ENCODE measurements around the genes UMOD, CRYM and METTL9.

GRCh38 chr16:19785362-19786294 lies 67.6 kb downstream of the IQCK start:
- PRO-cap, 2 experiments = peak in 1 of 2 experiments; most common minus-strand start chr16:19785616 (in 1)
- RAMPAGE, long total RNA, 5 experiments = no peak in any of the 5 experiments

GRCh38 chr16:19804883-19805485 lies 79.7 kb downstream of the GPRC5B start:
- PRO-cap, 2 experiments = peak in 1 of 2 experiments; most common minus-strand start chr16:19804978 (in 1)
- RAMPAGE, long total RNA, 5 experiments = no peak in any of the 5 experiments

DNA sequence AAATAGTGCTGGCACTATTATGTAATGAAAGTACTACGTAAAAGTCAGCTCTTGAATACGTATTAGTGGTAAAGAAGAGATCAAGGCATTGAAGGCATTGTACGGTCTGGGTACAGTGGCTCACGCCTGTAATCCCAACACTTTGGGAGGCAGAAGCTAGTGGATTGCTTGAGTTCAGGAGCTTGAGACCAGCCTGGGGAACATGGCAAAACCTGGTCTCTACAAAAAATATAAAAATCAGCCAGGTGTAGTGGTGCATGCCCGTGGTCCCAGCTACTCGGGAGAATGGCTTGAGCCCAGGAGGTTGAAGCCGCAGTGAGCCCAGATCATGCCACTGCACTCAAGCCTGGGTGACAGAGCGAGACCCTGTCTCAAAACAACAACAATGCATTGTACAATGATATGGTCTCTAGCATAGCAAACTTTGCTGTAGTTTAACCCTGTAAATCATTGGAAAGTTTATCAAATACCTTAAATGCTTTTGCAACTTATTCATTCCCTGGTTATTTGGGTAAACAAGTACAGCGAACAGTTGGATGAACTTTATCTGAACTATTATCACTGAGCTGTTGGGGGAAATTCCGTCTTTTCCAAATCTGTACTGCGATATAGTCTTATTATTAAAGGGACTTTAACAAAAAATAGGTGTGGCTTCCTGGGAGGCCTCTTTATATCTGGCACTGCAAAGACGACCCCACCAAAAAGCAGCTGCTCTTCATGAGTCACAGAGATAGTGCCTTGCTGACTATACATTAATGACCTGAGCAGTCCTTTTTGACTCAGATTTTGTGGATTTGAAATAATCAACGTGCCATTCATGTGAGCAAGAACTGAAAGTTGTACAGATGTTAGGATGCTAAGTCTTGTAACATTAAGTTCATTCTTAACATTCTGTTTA lies 73.5 kb downstream of the GPRC5B start:
- PRO-cap, 2 experiments = no peak in any of the 2 experiments
- RAMPAGE, long total RNA, 5 experiments = no peak in any of the 5 experiments

DNA sequence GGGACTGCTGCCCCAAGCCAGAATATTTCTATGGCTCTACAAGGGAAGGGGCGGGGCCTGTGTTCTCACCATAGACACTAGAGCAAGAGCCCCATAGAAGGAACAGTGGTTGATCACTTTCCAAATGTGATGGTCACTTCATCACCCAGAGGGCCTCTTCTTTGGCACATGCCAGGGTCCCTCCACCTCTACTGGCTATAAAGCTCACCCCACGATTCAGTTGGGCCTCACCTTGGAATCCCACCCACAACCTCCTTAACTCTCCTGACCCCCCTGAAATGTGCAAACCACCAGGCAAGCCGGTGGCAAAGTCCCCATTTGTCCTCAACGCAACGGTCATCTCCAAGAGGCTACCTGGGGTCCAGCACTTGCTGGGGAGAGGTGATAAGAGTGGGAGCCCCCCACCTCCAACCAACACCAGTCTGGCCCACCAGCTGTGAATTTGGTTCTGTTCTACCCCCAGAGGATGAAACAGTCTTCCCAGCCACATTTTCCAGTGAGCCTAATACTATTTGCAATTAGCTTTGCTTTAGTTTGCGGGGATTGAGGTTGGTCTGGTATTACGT lies 24.8 kb downstream of the GPRC5B start:
- PRO-cap, 2 experiments = no peak in any of the 2 experiments
- RAMPAGE, long total RNA, 5 experiments = no peak in any of the 5 experiments

DNA sequence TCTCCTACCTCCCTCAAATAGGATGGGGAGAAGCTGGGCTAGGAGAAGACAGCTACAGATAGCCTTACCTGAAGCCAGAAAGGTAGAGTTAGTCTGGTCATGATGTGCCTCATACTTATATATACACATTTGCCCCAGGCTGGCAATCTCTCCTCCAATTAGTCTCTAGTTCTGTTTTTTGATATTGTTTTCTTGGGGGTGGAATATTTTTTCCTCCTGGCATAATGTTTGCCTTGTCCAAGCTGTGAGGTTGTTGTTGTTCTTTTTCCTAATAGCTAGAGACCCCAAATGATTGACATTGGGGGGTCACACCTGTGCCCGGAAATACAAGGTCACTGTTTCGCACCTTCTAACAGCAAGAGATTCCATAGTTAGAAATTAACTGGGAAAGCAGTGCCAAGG lies at the start of gene UMOD:
UMOD (minus strand) TSS at position 95 of the 402 bp plus-strand sequence.
- PRO-cap, 2 experiments = no peak in any of the 2 experiments
- RAMPAGE, long total RNA, 5 experiments = no peak in any of the 5 experiments

DNA sequence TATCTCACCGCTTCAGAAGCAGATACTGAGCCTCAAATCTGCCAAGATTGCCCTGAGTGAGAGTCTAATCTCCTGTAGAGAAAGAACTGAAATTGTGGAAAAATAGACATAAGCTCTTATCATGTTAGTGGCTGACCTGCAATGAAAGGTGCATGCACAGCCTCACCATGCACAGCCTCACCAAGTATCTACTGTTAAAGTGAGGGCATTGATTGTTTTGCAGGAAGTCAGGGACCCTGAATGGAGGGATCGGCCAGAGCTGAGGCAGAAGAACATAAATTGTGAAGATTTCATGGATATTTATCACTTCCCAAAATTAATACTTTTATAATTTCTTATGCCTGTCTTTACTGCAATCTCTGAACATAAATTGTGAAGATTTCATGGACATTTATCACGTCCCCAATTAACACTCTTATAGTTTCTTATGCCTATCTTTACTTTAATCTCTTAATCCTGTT lies 1.7 kb downstream of the ACSM2A start:
- PRO-cap, 2 experiments = no peak in any of the 2 experiments
- RAMPAGE, long total RNA, 5 experiments = no peak in any of the 5 experiments

- PRO-cap, 2 experiments = no peak in any of the 2 experiments
- RAMPAGE, long total RNA, 5 experiments = no peak in any of the 5 experiments
Measured at GRCh38 chr16:20673778-20674322, 23.6 kb downstream of the ACSM1 start.

DNA sequence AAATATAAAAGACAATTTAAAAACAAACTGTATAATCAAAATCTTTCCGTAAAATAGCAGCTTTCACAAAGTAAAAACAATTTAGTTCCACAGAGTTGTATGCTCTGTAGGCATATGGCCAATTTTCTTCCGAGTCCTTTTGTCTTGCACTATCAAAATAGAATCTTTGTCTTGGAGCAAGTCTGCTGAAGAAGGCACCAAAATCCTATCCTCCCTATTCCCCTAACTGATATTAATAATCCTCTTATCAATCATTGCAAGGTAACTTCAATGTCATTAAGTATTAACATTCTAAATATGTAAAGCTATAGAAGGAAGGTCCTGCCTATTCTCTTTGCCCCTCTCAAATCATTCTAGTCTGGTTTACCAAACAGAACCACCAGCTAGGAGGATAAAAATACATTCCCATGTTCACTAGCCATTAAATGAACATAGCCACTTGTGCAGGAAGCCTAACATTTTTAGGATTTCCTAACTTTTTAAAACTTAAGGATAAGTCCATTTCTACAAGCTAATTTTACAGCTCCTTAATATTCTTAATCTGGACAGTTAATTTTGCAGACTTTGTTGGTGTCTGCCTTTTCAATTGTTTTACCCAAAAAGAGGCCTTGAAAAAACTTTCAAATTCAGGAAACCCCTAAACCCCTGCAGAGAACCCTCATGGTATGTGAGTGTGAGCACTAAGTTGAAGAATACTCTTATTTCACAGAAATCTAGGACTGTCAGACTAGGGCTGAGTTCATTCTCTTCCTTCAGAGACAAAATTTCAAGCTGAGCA lies 7.3 kb downstream of the THUMPD1 start:
- PRO-cap, 2 experiments = no peak in any of the 2 experiments
- RAMPAGE, long total RNA, 5 experiments = no peak in any of the 5 experiments

DNA sequence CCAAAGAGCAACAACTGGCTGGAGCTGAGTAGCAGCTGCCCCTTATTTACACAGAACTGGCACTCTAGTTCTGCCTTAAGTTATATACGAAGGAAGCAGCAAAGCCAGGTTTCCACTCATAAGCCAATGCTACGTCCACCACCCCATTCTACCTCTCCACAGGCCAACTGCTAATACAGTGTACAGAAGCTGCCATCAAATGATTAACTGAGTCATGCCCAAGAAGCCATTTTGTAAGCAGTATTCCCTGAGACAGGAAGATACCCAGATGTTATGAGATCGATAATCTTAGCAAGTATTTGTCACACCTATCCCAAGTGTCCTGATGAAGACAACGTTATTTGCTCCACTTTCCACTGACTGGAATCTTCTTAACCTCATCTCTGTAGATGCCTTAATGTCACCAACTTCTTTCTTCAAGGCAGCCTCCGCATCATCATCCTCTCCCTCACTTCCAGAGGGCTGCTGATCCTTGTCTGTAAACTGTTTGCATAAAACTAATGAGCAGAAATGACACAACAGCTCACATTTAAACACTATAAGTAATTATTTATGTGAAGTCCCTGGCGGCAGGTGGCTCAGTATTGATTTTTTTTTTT lies 2.9 kb downstream of the THUMPD1 start:
- PRO-cap, 2 experiments = no peak in any of the 2 experiments
- RAMPAGE, long total RNA, 5 experiments = no peak in any of the 5 experiments

DNA sequence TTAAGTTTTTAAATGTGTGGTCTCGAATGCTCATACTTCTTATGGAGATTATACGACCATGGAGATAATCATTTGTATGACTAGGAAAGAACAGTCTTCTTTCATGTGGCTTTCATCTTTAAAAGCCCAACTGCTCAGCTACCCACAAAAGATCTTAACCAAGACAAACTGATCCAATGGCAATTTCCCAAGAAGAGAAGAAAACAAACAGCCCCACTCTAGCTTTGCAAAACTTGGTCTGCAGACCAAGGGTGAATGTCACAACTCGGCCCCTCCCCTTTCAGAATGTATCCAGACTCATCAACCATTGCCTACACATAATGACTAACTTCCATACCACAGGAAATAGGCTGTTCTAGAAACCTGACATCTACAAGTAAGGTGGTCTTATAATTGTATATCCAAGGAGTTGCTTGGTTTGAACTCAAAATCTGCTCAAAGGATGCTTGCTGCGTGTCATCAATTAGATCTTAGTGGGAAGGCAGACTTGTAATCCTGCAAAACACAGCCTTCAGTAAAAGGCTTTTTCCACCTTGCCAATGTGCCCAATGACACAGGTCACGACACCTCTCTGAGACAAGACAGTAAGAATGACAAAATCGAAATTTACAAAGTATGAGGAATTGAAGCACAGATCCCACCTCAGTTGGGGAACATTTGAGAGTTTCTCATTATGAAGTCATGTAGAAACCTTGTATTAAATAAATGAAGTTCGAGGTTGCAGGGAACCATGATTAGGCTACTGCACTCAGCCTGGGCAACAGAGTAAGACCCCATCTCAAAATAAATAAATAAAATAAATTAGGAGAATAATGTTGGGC lies 15.8 kb downstream of the DCUN1D3 start:
- PRO-cap, 2 experiments = no peak in any of the 2 experiments
- RAMPAGE, long total RNA, 5 experiments = no peak in any of the 5 experiments

DNA sequence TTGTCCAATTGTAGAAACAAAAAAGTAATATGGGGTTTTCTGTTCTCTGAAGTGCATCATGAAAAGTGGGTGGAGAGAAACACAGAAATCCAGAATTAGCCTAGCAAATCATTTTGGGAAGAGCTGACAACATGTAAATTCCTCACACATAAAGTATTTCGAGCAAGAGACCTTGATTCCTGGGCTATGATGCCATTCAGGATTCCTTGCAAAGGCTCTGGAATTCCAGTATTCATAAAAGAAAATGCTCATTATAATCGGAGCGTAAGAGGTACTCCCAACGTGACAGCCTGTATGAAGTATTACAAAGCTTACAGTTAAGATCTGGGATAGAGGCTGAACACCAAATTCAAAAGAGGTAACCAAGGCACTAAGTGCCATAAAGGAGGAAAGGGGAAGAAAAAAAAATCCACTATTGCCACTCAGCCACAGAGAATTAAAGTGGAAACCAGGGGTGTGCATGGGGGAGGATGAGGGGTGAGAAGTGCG lies 975 bp downstream of the DCUN1D3 start:
- PRO-cap, 2 experiments = peak in 1 of 2 experiments; most common plus-strand start position 316 of the sequence (in 1)
- RAMPAGE, long total RNA, 5 experiments = no peak in any of the 5 experiments

DNA sequence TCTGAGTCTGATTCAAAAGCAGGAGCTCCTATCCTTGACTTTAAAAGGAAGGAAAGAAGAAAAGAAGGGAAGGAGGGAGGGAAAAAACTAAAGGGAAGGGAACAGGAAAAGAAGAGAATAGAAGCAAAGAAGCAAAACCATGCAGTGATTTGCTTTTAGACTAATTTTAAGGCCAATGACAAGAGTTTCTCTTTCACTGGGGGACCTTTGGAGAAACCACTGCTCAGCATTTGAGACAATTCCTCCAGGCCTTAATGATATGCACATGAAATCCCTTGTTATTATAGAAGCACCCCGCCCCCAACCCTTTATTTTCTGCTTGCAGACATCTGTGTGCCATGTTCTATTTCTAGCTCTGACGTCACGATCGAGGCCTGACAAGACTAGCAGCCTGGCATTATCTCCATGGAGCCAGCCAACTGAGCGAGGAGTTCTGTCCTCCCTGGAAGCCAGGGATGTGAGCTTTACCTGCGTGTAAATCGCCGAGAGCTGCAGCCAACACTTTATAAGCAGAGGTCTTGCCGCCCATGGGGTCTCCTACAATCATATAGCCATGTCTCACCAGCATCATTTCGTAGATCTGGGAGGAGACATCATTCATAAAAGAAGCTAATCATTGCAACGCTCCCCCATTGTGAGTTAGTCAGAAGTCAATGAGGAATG lies 117.0 kb downstream of the DNAH3 start:
- PRO-cap, 2 experiments = no peak in any of the 2 experiments
- RAMPAGE, long total RNA, 5 experiments = no peak in any of the 5 experiments

DNA sequence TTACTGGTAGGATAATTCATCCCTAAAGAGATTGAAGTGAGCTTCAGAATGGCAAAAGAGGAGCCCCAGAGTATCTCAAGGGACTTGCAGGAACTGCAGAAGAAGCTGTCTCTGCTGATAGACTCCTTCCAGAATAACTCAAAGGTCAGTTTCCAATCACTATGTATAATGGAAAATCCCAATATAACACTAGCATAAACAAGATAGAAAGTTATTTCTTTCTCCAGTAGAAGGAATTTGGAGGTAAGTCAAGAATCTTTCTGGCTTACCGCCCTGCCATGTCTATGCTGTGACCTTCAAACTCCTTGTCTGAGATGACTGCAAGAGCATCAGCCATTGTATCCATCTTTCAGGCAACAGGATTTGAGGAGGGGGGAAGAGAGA lies 2.7 kb downstream of the LDAF1 start:
- PRO-cap, 2 experiments = peak in 1 of 2 experiments; most common minus-strand start position 135 of the sequence (in 1)
- RAMPAGE, long total RNA, 5 experiments = no peak in any of the 5 experiments

GRCh38 chr16:21277855-21278905 lies at the start of gene CRYM:
CRYM (minus strand) TSS chr16:21278290.
- PRO-cap, 2 experiments = peak in 1 of 2 experiments; most common minus-strand start chr16:21278290 (in 1)
- RAMPAGE, long total RNA, 5 experiments = start-site peak on the minus strand in 1 of 5 experiments, at chr16:21278266-21278321 at its widest, 13 to 248 reads per replicate

- PRO-cap, 2 experiments = no peak in any of the 2 experiments
- RAMPAGE, long total RNA, 5 experiments = no peak in any of the 5 experiments
Measured at GRCh38 chr16:21517050-21517643, 82.2 kb upstream of the METTL9 start.

- PRO-cap, 2 experiments = no peak in any of the 2 experiments
- RAMPAGE, long total RNA, 5 experiments = no peak in any of the 5 experiments
Measured at GRCh38 chr16:21543606-21543910, 55.8 kb upstream of the METTL9 start.

DNA sequence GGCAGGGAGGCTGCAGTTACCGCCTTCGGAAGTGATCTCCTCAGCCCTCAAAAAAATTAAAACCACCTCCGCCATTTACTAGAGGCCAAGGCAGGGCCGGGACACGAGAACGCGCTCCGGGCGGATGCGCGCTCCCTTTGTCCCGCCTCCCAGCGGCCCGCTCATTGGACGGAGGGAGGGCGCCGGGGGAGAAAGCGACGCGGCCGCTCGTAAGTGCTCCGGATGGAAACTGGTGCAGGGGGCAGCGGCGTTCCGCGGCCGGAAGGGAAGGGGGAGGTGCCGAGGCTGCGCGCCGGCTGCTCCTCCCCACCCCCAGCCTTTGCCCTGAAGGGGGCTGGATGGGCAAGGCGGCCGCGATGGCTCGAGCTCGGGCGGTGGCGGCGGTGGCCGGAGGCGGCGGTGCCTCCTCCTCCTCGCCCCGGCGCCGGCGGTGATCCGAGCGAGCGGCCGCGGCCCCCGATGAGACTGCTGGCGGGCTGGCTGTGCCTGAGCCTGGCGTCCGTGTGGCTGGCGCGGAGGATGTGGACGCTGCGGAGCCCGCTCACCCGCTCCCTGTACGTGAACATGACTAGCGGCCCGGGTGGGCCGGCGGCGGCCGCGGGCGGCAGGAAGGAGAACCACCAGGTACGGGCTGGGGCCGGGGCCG lies at the start of gene METTL9:
METTL9 (plus strand) TSS at position 303 of the 646 bp plus-strand sequence.
- PRO-cap, 2 experiments = peak in 2 of 2 experiments; most common plus-strand start position 327 of the sequence (in 1); most common minus-strand start position 111 of the sequence (in 2)
- RAMPAGE, long total RNA, 5 experiments = no peak in any of the 5 experiments

- PRO-cap, 2 experiments = peak in 1 of 2 experiments; most common plus-strand start chr16:21600174 (in 1); most common minus-strand start chr16:21600081 (in 1)
- RAMPAGE, long total RNA, 5 experiments = no peak in any of the 5 experiments
Measured at GRCh38 chr16:21599921-21600421, 594 bp downstream of the METTL9 start.

- PRO-cap, 2 experiments = peak in 1 of 2 experiments; most common plus-strand start chr16:21952619 (in 1)
- RAMPAGE, long total RNA, 5 experiments = no peak in any of the 5 experiments
Measured at GRCh38 chr16:21952245-21952770, 853 bp upstream of the UQCRC2 start.

- PRO-cap, 2 experiments = no peak in any of the 2 experiments
- RAMPAGE, long total RNA, 5 experiments = no peak in any of the 5 experiments
Measured at GRCh38 chr16:22040755-22041666, 33.1 kb downstream of the MOSMO start.

Measured in thyroid gland (tissue), 7 donors.